HTR-8/SVneo (cell line): ENCODE measurements around a stretch of chr10.

GRCh38 chr10:4995655-4996012, 8.0 kb downstream of the AKR1C2 start:
- RRBS, result no CpG with 5 or more reads among the region's 2 CpGs

- RRBS, result no CpG with 5 or more reads among the region's 11 CpGs
Observed at GRCh38 chr10:4998138-4999096, 5.2 kb downstream of the AKR1C2 start.

GRCh38 chr10:5035014-5035824, 31.6 kb upstream of the AKR1C2 start:
- RRBS, result no CpG with 5 or more reads among the region's 13 CpGs

DNA sequence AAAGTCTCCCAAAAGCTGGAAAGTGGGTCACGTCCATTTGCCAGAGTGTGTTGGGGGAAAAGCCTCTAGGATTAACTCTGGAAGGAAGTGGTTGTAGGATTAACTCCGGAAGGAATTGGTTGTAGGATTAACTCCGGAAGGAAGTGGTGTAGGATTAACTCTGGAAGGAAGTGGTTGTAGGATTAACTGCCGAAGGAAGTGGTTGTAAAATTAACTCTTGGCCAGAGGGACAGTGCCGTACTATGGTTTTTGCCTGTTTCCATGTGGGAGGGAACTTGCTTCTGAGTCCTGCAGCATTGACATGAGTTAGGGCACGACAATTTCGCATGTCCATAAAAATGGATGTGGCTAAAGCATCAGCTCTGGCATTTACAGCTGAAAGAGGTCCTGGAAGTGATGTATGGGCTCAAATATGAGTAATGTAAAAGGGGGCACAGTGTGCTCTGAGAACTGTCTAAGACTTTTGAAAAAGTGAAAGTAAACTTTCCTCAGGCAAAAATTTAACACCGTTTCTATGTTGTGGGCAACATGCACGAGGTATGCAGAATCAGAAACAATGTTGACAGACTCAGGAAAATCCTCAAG, 37.6 kb upstream of the AKR1C2 start:
- RRBS, result no CpG with 5 or more reads among the region's 9 CpGs

- RRBS, result no CpG with 5 or more reads among the region's 9 CpGs
Observed at GRCh38 chr10:5071097-5072321, 22.7 kb upstream of the AKR1C3 start.

DNA sequence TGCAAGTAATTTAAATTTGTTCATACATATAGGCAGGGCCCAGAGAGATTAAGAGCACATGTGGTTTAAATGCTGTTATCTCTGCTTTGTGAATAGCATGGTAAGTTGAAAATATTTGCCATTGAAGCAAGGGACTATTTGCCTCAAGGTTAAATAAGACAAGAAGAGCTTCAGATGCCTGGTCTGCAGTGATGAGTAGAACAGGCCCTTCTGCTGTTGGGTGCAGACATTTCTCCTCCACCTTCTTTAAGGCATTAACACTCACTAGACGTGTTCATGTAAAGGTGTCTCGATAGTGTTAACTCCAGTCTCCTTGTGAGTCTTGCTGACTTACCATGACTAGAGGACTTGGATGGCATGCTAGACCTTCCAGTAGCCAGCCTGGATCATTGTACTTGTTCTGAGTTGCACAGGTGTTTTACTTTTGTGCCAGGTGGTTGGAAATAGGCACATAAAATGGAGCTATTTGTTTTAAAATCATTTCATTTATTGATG, 15.5 kb upstream of the AKR1C3 start:
- RRBS, result no CpG with 5 or more reads among the region's 2 CpGs

- RRBS, result no CpG with 5 or more reads among the region's 4 CpGs
Observed at GRCh38 chr10:5197737-5198088, 1.1 kb downstream of the AKR1C4 start.

- RRBS, result no CpG with 5 or more reads among the region's 14 CpGs
Observed at GRCh38 chr10:5283182-5283963, 81.4 kb upstream of the UCN3 start.

- RRBS, result no CpG with 5 or more reads among the region's 24 CpGs
Observed at GRCh38 chr10:5480370-5481105, 18.8 kb downstream of the CALML5 start.

- RRBS, result 80% methylated on average over 1 of the region's 20 CpGs
Observed at GRCh38 chr10:5575370-5576017, 50.7 kb downstream of the CALML3 start.

DNA sequence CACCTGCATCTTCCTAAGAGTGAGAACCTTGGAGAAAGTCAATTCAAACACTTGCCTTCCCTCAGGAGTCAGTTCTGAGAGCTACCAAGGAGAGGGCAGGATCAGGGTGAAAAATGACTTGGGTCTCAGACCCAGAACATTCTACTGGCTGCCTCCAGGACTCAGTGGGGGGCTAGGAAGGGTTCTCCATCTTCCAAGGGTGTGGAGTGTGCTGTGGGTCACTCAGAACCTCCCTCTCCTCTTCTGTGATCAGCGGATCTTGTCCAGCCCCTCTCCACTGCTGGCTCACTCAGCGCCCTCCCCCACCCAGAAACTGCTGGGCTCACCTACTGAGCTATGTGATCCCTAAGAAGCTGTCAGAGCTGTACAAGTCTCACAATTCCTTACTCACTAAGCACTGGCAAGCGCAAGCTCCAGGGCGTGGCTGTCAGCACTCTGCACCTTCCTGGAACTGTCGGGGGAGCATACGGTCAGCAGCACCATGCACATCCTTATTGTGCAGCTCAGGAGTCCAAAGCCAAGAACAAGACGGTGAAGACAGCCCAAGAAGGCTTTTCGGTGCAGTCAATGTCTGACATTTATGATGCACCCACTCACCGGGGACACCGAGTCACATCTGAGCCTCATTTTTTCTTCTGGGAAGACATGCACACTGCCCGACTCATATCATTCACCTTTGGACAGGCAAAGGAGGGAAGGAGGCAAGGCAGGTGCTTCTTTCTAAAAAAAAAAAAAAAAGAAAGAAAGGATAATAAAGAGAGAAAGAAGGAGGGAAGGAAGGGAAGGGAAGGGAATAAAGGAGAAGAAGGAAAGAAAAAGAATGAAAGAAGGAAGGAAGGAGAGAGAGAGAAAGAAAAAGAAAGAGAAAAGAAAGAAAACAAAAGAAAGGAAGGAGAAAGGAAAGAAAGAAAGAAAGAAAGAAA, 56.4 kb downstream of the ASB13 start:
- RRBS, result no CpG with 5 or more reads among the region's 11 CpGs

DNA sequence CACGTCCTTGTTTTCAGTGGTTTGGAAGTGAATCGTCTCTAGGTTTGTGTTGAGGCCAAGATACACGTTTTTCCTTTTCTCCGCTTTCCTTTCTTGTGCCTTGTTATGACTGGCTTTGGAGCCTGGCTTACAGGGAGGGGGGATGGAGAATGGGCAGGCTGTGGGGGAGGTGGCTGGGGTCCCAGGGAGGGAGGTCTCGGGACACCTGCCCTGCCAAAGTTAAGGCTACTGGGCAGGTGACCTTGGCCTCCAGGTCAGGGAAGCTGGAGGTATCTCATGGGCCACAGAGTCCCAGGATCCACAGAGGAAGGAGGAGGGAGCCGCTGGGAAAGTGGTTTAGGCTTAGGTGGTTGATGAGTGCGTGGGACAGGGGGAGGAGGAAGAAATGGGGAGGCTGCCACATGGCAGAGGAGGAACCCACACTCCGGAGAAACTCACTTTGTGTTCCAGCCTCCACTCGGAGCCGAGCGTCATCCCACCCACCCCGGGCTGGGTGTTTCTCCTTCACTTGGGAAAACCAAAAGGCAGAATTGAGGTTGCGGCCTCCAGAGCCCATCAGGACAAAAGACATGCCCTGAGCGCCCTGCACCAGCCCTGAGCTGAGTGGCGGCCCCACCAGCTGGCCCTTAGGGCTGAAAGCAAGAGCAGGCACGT, 46.2 kb downstream of the ASB13 start:
- RRBS, result 96% methylated on average over 5 of the region's 16 CpGs

- RRBS, result 95% methylated on average over 5 of the region's 17 CpGs
Observed at GRCh38 chr10:5631696-5632779, 34.4 kb downstream of the ASB13 start.

DNA sequence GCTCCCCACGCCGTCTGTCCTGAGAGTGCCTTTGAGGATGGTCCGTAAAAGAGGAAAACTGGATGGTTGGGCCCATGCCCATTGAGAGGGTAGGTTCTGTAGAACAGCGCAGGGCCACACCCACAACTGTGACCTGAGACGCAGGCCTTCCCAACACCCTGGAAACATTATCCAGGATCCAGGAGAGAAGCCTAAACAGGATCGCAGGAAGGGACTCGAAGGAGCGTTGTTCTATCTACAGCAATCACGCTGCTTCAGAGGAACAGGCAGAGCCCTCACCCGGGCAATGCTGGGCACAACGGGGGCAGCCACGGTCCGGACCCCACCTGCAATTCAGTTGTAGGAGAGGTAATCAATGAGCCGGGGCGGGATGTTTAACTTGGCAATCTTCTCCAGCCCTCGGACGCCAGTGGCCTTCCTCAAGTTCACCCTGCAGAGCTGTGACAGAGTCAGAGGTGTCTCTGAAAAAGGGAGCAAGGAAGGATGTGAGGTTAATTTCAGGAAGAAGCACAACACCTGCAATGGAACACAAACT, 26.0 kb downstream of the ASB13 start:
- RRBS, result 97% methylated on average over 4 of the region's 17 CpGs

DNA sequence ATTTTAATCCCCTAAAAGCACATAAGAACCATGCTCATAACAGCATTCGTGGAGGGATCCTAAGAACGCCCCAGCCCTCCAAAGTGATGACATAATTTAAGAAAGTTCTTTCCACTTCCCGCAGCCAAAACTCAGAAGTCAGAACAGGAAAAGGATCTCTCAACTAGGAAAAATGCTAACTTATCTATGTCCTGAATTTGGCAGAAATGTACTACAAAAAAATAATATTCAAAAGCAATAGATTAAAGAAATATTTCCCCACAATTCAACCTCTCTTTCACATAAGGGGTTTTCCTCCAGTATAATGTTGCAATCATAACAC, 23.1 kb downstream of the ASB13 start:
- RRBS, result no CpG with 5 or more reads among the region's 3 CpGs

- RRBS, result 92% methylated on average over 5 of the region's 55 CpGs
Observed at GRCh38 chr10:5692270-5693528, 8.1 kb downstream of the TASOR2 start.

DNA sequence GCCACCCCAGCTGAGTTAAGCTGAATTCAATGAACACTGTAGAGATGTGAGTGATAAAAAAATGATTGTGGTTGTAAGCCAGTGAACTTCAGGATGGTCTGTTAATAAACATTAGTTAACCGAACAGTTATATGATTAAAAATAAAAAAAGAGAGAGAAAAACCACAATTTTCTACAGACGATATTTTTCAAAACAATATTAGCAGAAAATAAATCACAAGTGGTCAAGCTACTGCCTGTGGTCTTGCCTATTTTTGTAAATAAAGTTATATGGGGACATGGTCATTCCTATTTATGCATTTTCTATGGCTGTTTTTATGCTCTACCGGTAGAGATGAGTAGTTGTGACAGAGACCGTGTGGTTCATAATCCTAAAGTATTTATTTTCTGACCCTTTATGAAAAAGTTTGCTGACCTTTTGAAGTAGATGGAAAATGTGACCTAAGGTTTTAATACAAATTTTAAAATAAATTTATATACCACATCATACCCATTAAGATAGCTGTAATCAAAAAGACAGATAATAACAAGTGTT, 13.7 kb downstream of the TASOR2 start:
- RRBS, result no CpG with 5 or more reads among the region's 4 CpGs

- RRBS, result no CpG with 5 or more reads among the region's 10 CpGs
Observed at GRCh38 chr10:5739353-5740344, 55.0 kb downstream of the TASOR2 start.

GRCh38 chr10:5756914-5757789, 56.1 kb downstream of the GDI2 start:
- RRBS, result no CpG with 5 or more reads among the region's 11 CpGs

DNA sequence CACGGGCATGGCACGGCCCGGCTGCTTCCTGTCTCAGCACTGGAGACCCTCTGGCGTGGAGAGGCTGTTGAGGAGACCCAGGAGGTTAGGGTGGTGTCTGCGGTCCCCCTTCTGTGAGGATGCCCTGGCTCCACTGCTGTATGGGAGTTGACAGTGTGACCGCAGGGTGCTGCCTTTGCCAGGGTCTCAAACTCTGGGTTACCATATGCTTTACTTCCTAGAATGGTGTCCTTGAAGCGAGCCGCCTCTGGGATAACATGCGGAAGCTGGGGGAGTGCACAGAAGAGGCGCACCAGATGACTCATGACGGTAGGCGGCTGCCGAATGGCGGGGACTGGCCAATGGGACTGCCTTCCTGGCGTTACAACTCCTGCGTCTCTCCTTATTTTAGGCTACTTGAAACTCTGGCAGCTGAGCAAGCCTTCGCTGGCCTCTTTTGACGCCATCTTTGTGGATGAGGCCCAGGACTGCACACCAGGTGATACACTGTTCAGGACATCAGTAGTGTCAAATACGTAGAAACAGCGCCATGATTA, 27.2 kb downstream of the FBH1 start:
- RRBS, result no CpG with 5 or more reads among the region's 20 CpGs